ENCODE measurements around a stretch of chr11.

DNA sequence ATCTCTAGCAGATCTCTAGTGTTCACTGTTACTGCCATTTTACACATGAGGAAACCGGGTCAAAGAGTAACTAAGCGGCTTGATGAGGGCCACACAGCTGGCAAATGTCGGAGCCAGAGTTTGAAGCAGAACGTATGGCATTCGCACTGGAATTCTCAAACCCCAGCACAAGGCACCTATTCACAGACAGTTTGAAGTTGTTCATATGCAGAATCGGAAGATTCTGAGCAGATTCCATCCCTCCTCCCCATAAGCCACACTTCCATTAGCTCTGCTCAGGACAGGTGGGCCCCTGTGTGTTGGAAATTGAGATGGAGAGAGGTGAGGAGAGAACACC is 275.7 kb downstream of the ST3GAL4 start:
- PRO-cap = no peak

GRCh38 chr11:127003060-127003558 is 2.5 kb upstream of the KIRREL3 start:
- PRO-cap = no peak

GRCh38 chr11:128260969-128261272 is 326.4 kb downstream of the ETS1 start:
- PRO-cap = no peak

GRCh38 chr11:128290887-128291254 is 296.5 kb downstream of the ETS1 start:
- PRO-cap = no peak

DNA sequence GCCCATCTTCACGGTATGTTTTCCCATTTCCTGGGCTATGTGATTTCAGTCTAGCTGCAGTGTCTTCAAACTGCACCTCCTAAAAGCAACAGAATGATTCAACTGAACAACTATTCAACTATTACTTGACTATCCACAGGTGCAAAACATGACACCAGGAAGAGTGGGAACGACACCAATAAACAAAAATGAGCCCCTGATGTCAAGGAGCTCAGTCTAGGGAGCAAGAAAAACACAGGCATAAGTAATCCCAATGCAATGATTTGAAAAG is 285.7 kb downstream of the ETS1 start:
- PRO-cap = no peak

- PRO-cap = no peak
Observed at GRCh38 chr11:128318823-128319338, 268.5 kb downstream of the ETS1 start.

DNA sequence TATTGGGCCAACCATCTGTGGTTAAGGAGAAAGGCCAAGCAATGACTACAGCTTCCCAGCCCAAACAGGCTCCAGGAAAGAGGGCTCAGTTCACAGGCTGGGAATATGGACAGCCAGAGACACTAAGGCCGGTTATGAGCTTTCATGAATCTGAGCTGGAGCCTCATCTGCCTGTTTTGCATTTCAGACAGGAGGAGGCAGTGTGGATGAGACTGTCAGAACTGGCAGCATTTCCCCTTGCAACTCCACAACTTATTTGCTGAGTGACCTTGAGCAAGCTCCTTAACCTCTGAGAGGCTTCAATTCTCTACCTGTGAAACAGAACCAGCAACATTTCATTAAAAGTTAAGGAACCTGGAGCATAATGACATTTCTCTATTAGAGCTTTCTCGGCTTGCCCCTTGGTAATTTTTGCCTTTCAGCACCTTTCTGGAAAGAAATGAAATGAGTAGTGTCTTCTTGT is 264.0 kb downstream of the ETS1 start:
- PRO-cap = no peak

- PRO-cap = no peak
Observed at GRCh38 chr11:128324047-128325331, 262.9 kb downstream of the ETS1 start.

DNA sequence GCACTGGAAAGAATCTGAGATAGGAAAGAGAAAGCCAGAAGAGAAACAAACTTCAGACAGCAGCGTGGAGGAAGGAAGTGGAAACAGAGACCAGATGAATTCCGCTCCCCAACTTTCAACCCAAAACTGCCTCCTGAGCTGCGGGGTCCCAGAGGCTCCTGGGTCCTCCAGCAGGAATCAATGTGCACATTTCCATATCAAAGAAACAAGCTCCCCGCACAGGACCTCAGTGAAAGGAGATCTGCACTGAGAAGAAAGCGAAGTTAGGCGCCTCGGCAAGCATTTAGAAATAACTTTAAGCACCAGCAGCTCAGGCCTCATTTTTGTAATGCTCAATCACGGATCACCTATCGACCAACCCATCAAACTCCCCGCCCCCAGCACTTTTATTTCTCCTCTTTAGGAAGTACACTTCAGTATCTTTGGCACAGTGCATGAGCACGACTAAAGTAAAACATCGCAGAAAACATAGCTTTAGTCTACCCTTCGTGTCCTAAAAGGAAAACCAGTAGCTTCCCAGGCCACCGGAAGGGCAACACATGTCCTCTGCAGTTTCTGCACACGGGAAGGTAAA is 245.5 kb downstream of the ETS1 start:
- PRO-cap = no peak

GRCh38 chr11:128448169-128449127 is 138.9 kb downstream of the ETS1 start:
- PRO-cap = no peak

DNA sequence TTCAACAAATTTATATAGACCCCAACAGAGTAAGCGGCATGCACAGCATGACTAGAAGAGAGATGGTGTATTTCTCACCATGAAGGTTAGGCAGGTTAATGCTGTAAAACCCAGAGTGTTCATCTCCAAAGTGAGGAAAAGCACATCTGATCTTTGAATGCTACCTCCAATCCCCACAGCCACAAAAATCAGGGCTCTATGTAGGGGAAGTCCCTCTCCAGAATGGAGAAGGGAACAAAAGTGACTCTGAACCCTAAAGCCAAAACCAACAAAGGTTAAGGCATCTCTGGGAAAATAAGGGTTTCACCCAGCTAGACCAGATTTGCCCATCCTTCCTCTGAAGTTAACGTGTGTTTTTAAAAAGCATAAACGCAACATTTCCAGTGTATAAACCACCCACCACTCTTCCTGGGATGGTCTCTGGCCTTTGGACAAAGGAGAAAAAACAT is 128.1 kb downstream of the ETS1 start:
- PRO-cap = no peak

DNA sequence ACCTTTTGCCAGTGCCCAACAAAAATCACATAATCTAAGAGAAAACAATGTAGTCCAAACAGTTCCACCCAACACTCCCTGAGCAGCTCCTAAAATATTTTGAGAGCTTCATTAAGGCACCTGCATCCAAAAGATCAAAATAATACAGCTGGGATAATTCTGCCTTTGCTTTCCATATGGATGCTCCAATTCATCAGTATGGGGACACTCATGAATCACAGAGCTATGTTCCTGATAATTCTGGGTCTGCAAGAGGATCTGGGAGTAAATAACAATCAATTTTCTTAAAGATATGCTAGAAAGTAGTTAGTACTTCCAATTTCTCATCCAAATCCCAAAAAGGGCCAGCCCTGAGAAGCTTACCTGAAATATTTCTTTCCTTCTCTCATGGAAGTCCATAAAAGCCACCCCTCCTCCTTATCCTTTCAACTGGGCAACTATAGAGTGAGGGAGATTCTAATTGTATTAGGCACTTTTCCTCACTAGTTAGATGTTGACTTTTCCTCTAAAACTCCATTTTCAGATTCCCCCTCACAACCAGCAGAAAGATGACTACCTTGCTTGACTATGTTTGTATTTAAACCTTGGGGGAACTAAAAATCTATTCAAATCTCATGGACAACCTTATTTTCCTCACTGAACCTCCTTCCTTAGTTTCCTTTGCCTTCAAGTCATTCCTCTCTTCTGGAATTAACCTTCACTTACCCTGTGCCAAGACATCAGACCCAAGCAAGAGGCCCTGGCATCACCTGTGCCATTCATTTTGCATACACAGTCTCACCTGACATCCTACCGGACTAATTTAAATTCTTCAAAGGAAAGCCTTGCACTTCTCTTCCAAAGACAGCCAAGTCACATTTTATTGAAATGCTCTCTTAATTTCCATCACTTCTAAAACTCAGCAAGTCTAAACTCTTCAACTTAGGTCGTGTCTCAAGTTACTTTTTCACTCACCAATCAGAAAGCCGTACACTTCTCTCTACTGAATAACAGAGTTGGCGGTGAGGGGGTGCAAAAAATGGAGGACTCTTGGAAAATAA is 126.9 kb downstream of the ETS1 start:
- PRO-cap = no peak

DNA sequence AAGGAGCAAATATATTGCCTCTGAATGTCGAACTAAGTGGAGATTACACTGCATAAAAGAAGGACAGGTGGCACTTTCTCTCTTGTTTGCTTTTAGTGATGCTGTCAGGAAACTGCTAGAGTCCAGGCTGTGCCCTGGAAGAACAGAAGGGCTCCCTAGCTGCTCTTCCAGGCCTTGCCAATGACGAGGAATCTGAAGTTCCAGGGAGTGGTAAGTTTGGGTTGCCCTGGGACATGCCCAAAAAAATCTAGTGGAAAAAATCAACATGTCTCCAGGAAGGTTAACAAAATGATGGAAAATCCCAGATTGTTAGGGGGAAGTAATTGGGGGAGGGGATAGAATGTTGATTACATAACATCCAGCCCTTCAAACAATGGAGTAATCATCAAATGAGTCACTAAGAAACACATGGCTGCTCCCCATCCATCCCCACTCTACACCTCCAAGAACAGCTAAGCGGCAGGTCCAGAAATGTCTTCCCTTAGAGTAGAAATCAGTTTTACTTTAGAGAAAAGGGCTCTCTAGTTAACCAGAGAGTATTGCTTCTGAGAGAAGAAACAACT is 95.0 kb downstream of the ETS1 start:
- PRO-cap = bidirectional peak, plus-strand start at position 432 of the sequence, minus-strand start at position 182 of the sequence

GRCh38 chr11:128514895-128515738 is 72.2 kb downstream of the ETS1 start:
- PRO-cap = no peak

- PRO-cap = unidirectional peak, minus-strand start at chr11:128583074
Observed at GRCh38 chr11:128582942-128583385, 4.4 kb downstream of the ETS1 start.

GRCh38 chr11:128621277-128622674 is 34.4 kb upstream of the ETS1 start:
- PRO-cap = bidirectional peak, plus-strand start at chr11:128622422, minus-strand start at chr11:128622328

GRCh38 chr11:128690015-128691291 is 3.4 kb upstream of the FLI1 start:
- PRO-cap = unidirectional peak, plus-strand start at chr11:128690297; unidirectional peak, plus-strand start at chr11:128690600

DNA sequence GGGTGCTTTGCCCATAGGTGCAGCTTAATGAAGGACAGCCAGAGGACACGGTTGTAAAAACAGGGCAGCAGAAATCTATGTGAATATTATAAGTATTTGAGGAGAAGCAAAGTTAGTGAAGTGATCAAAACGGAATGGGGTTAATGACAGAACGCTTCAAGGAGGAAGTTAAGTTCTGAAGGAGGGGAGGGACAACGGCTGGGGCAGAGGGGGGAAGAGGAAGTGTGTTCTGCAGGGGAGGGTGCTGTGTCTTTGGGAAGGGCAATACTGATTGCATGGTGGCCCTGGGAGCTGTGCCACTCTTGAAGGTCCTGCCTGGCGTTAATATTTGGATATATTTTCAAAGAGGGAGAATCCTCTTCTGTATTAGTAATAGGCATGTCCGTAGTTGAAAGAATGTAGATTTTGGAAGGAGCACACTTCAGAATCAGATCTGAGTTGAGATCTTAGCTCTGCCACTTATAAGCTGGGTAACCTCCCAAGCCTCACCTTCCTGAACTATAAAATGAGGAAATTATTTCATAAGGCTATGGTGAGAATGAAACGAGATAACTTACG is 32.9 kb downstream of the FLI1 start:
- PRO-cap = no peak

- PRO-cap = no peak
Observed at GRCh38 chr11:128728863-128729645, 35.2 kb downstream of the FLI1 start.

- PRO-cap = no peak
Observed at GRCh38 chr11:128733613-128734378, 39.9 kb downstream of the FLI1 start.

Measured in cardiac septum (tissue), 1 donor.